Left colon (tissue), 1 donor: ENCODE measurements around a stretch of chr11.

GRCh38 chr11:1472742-1473131 is 13.8 kb downstream of the MOB2 start:
- PRO-cap = no peak

DNA sequence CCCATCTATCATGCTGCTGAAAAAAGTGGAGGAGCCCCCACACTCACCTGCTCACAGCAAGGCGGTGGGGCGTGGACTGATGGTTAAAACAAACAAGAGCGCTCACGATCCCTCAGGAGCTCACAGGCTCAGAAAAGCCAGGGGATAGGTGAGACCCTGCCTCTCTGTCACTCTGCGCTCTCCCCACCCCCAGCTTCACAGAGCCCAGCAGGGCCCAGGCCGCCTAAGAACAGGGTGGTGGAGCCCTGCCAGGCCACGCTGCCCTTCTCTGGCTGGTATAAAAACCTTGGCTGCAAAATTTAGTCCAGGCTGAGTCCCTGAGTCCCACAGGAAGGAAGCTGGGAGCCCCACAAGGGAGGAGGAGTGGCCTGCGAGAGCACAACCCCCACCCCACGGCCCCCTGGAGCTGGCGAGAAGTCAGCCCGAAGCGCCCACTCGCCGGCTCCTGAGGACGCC is 21.1 kb upstream of the MOB2 start:
- PRO-cap = no peak

DNA sequence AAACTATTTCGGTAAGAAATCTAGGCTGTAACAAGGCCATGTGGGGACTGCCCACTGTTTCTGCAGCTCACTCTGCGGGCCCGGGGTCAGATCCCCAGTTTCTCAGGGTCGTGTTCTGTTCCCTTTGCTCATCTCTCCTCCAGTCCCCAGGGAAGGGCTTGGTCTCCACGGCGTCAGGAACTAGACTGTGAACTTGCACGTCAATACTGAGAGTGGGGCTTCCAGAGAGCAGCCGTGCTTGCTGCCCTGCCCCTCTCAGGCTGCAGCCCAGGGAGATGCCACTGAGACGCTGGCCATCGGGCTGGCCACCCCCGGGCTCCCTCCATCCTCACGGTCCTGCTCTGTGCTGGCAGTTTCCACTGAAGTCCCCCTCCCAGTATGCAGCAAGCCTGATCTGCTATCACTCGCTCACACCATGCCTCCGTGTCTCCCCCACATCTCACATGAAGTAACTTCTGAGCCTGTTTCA is 33.7 kb upstream of the MOB2 start:
- PRO-cap = no peak

- PRO-cap = no peak
Observed at GRCh38 chr11:1520723-1521267, 34.2 kb upstream of the MOB2 start.

GRCh38 chr11:1563816-1564350 is 8.2 kb downstream of the DUSP8 start:
- PRO-cap = no peak

DNA sequence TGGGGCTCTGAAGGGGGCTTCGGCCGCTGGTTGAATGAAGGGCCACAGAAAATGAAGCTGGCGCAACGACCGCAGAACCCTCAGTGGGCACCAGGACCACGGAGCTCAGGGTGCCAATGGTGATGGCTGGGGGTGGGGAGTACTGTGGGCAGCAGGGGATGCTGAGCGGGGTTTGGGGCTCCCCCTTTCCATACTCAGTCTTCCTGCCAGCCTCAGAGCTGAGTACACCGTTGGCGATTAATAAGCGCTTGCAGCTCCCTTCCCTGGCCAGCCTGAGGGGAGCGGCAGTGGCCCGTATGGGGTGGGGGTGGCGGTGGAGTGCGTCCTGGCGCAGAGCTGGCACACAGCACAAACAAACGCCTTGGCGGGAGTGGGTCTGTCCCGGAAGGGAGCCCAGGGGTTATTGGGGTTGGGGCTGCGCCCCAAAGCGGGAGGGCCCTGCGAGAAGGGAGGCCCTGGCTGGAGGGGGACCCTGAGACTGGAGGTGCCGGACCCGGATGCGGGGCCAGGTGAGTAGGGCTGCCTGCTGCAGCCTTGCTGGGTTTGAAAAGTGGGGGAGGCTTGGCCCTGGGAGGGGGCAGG is 1.4 kb upstream of the DUSP8 start:
- PRO-cap = bidirectional peak, plus-strand start at position 297 of the sequence, minus-strand start at position 82 of the sequence; bidirectional peak, plus-strand start outside the sequence, minus-strand start at position 486 of the sequence

DNA sequence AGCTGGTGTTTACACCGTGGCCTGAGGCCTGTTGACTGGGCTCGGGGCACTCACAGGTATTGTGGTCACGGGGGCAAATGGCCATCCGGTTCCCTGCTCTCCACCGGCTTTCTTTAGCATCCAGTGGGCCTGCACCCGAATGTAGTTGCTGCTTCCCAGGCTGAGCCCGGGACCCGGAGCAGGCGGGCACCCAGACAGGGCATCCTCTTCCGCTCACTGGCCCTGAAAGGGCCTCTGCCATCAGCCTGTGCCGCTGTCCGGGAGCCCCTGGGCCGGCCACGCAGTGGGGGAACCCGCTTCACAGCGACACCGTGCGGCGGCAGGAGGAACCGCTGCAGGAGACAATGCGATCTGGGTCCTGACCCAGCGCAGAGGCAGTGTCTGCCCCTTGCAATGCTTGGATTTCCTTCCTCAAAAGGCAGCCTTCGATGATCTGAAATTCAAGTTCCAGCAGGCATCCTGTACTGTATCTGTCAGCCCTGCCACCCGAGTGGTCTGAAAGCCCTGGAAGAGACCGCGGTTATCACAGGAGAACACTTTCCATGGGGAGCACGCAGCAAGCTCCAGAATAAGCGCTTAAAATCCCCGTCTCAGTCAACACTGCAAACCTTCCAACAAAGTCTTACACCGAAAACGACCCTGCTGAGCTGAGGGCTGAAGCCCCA is 768 bp upstream of the KRTAP5-5 start:
- PRO-cap = no peak

DNA sequence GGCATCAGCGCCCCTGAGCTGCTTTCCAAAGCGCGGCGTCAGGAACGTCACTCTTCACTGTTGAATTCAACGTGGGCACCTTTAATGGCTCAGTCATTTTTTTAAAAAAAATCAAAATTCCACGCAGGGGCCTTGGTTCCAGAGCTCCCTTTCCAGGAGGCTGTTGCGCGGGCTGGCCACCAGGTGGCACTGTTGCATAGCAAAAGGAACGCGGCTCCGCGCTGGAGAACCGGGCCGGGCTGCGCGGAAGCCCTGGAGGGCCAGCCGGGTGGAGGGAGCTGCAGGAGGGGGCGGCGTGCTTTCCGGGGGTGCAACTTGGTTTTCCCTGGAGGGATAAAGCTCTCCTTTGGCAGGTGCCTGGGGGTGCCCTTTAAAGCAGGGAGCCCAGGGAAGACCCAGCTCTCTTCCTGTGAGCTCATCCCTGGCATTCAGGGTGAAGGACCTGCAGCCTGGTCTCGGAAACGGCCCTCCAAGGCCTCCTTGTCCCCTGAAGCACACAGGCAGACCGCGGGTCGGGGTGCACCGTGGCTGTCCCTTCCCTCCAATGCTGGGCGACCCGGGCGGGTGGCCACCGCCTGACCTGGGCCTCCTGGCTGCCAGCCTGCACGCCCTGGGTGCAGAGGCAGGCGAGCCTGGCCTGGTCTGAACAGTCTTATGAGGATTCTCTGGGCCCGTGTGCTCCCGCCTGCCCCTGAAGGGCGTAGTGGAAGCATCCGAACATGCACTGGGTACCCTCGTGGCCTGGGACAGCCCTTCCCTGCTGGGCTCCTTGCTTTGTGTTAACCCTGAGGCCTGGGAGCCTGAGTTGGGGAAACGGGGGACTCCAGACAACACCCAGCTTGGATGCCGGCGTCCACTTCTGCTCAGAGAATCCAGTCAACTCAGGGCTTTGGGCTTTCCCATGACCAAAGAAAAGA is 23.4 kb downstream of the KRTAP5-5 start:
- PRO-cap = no peak

- PRO-cap = no peak
Observed at GRCh38 chr11:1661363-1661770, 31.8 kb downstream of the KRTAP5-5 start.

DNA sequence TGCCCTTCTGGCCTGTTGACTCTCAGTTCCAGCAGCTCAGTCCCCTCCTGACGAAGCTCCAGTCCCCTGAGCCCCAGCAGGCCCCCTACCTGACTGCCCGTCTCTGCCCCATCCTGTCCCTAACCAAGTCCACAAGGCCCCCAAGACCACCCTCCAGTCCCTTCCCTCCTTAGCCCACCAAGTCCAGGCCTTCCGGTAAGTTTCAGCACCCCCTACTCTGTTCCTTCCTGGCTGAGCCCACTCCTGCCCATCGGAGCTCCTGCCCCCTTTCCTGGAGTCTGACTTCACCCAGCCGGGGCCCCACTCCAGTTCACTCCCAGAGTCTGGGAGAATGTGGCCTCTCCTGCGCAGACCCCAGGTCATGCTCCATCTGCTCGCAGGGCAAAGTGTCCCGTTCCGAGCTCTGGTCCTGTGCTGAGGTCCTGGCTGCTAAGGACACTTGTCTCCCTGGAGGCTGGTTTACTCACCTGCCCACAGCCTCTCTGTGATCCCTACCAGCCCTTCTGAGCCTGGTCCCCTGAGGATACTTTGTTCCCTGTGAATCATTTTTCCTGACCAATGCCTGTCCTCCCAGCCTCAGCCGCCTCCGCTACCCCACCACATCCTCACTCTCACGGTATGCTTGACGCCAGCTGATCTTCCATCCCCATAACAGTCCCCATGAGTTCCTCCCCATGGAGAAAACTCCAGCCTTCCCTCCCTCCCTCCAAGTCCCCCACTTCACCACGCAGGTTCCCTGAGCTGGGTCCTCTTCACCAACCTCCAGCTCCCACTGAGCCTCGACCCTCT is 602 bp downstream of the IFITM10 start:
- PRO-cap = bidirectional peak, plus-strand start at position 625 of the sequence, minus-strand start at position 505 of the sequence

- PRO-cap = unidirectional peak, minus-strand start at chr11:1752282
Observed at GRCh38 chr11:1751524-1752703, 1.5 kb upstream of the IFITM10 start.

- PRO-cap = no peak
Observed at GRCh38 chr11:1754727-1755298, 4.4 kb upstream of the IFITM10 start.

GRCh38 chr11:1762120-1763336 is 1.2 kb downstream of the CTSD start:
- PRO-cap = bidirectional peak, plus-strand start at chr11:1762647, minus-strand start at chr11:1762413; bidirectional peak, plus-strand start at chr11:1762867, minus-strand start at chr11:1762808

DNA sequence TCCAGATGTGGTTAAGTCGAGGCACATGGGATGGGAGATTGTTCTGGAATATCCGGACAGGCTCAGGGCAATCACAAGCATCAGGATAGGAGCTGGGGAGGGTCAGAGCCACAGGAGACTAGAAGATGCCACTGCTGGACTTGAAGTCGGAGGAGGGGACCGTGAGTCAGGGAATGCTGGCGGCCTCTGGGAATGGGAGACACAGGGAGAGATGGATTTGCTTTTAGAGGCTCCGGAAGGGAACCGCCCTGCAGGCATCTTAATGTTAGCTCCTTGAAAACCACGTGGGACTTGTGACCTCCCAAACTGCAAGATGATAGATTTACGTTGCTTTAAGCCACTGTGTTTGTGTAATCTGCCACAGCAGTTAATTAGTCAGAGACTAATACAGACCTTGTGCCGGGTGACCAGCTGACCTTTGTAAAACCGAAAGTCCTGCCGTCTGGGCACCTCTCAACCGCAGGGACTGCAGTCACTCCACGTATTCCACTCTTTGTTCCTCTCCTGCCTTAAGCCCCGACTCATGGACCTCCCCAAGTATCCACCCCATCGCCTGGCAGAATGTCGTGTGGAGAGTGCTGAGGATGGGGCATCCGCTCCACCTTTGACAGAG is 19.1 kb upstream of the CTSD start:
- PRO-cap = unidirectional peak, plus-strand start at position 559 of the sequence

GRCh38 chr11:1845194-1846210 is 6.7 kb downstream of the TNNI2 start:
- PRO-cap = no peak

GRCh38 chr11:1870175-1870975 is 17.5 kb downstream of the LSP1 start:
- PRO-cap = no peak

- PRO-cap = no peak
Observed at GRCh38 chr11:1873072-1874135, 18.3 kb downstream of the PRR33 start.

GRCh38 chr11:1879212-1879803 is 12.4 kb downstream of the PRR33 start:
- PRO-cap = no peak

DNA sequence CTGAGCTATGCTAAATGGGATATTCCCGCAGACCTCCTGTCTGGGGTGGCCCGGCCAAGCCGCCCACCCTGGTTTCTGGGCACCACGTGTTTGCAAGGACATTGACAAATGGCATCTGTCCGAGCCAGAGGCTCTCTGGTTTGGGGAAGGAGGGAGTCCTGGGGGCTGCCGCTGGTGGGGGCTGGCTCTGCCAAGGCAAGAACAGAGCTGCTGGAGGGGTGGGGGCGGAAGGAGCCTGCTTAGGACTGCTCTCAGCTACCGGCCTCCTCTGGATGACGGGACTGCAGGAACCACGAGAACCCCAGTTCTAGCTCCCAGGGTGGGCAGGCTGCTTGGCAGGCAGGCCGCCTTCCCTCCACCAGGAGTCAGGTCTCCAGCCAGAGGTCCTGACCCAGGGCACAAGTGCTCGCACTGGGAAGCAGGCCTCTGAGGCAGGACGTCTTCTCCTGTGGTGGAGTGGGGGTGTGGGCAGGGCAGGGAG is 475 bp downstream of the PRR33 start:
- PRO-cap = no peak

DNA sequence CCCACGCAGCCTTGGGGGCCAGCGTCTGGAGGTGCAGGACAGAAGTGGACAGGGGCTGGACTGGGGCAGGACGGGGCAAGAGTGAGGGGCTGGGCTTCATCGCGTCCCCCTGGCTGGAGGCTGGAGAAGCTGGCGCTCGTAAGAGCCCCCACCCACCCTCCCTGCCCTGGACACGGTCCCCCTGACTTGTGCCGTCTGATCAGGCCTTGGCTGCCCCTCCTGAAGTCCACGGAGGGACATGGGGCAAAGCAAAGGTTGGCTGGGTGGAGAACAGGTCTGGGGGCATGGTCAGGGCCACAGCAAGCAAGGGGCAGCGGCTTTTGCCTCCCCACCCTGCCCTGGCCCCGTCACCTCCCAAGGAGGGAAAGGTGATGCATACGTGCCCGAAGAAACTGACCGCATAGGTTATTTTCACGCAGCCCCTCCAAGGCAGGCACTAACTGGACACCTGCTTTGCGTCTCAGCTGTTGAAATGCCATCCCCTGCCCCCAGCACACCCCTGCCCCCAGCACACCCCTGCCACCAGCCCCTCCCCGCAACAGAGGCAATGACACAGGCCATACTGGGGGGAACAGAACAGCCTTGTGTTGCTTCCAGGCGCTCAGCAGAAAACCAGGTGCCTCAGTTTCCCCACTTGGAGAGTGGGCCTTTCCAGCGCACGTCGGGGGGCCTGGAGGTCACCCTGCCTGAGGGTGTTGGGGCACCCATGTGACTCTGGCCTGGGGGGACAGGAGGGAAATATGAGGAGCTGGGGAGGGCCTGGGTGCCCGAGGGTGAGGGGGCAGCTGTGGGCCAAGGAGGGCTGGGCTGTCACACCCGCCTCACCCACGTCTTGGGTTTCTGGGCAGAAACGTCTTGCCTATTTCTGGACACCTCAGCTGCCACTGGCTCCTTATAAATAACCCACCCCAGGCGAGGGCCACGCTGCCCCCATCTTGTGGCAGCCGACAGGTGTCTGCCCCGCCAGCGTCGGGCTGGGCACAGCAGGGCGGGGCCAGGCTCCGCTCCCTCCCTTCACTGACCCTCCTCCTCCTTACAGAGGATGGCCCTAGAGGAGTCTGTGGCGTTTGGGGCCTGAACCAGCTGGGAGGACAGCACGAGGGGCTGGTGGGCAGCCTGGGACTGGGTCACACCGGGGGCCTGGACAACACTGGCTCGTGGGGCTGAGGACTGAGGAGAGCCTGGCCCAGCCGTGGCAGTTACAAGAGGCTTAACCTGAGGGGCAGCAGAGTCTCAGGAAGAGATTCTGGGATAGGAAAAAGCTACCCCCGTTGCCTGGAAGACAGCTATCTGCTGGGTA is 1.3 kb downstream of the TNNT3 start:
- PRO-cap = no peak